HCT116 (cell line): ENCODE data around the gene ZBTB18.

GRCh38 chr1:244050883-244051440 is at the start of gene ZBTB18:
Gene ZBTB18 (plus strand): TSS chr1:244051283.
- RRBS: no CpG with 5 or more reads among the region's 4 CpGs

DNA sequence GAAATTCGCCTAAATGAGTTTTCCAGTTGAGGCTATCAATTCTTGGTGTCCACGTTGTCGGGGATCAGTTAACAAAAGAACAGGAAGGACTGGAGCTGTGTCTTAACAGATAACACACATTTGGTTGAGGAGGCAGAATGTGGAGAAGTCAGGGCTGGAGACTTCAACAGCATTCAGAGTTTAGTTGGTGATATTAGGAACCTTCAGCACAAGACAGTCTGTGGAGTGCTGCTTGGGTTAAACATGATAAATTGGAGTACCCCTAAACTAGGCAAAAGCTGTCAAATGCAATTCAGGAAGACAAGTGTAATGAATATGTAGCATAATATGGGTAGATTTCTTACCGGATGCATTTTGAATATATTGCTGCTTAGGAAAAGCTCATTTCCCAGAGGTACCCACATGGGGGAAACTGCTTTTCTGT is 33.8 kb downstream of the ZBTB18 start:
- RRBS: no CpG with 5 or more reads among the region's 4 CpGs

DNA sequence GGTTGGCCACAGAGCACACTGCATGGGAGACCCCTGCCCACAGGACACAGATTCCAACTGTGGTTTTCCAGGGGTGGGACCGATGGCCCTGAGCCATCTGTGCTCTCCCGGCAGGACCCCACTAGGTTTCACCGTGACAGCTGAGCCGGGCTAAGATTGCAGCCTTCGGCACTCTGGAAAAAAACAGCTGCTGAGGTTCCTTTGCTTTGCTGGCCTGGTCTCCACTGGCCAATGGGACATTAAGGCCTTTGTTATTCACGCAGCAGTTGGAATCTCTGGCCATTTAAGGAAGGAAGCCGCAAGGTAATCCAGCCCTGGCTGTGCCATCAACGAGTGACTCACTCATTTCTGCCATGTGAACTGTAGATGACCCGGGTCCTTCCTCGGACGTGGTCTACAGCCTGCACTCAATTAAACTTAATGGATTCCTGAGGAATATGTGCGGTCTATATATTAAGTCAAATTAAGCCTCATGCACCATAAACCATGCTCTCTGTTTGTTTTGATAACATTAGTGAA is 138.2 kb upstream of the C1orf100 start:
- RRBS: no CpG with 5 or more reads among the region's 12 CpGs

- RRBS: no CpG with 5 or more reads among the region's 8 CpGs
Observed at GRCh38 chr1:244224285-244225122, 127.9 kb upstream of the C1orf100 start.

DNA sequence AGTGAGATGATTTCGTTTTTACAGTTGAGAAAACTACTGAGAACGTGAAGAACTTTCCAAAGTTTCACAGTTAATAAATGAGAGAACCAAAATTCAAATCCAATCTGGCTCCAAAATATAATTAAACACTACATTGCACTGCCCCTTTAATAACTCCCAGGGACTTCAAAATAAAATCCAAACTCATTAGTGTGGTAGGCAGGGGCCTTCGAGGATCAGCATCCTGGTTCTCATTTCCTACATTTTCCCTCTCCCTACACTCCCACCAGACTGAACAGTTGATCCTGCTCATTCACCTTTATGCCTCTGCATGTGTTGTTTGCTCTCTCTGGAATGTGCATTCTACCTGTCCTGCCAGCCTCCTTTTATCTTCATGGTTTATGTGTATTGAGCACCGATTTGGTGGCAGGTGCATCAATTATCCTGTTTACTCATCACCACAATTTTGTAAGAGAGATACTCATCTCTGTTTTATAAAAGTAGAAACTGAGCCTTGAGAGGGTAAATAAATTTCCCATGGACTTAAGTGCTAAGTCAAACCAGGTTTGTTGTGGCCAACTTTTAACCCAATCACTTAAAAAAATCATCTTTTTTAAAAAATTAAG is 25.7 kb upstream of the C1orf100 start:
- RRBS: no CpG with 5 or more reads among the region's 4 CpGs

DNA sequence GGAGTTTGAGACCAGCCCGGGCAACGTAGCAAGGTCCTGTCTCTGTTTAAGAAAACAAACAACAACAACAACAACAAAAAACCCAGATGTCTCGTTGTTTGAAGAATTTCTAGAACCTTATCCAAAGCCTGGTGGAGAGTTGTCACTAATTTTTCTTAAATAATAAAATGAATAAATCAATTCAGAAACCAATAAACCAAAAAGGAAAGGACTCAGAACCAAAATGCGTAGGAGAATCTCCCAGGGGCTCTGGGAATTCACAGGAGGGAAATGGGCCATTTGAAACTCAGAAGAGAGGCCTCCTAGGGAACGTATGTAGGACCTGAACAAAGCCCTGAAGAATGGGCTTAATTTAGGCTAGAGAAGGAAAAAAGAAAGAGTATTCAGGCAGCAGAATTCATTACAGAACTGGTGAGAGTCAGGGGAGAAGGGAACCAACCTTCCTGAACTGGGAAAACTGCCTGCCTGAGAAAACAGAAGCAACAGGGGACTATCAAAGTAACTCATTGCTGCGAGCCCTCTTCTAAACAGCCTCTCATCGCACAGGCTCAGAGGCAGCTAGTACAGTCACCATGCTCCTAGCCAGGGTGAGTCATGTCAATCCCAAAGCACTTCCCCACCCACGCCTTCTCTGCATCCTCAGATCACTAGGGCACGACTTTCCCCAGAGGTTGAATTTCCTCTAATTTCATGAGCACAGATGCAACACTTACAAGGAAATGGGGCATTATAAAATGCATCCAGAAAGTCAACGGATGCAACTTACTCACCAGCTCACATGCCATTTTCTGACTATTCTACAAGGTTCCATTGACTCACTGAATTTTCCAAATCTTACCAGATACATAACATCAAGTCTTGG is 1.1 kb downstream of the C1orf100 start:
- RRBS: no CpG with 5 or more reads among the region's 10 CpGs

DNA sequence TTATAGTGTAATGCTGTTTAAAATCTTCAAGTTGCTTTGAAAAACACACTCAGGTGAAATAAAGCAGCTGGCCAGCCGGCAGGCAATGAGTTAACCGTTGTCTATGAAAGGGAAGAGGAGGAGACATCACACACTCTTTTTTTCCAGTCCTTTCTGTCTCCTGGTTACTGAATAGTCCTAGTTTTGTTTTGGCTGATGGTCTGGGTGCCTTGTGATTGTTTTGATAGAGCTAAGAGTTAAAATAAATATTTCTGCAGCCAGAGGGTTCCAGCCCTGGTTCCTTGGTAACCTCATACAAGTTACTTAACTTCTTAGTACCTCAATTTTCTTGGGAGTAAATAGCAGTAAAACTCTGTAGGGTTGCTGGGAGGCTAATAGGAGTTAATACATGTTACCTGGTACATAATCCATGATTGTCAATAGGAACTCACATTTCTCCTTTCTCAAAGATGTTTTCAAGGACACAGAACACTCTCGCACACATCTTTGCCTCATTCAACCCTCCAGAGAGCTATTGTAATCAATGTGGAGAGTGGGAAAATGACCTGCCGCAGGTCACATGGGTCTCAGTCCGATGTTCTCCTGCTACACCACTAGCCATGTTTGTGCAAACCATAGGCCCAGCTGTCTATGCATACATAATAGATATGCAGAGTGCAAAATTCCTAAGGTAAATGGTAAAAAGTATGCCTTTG is 9.8 kb downstream of the C1orf100 start:
- RRBS: no CpG with 5 or more reads among the region's 5 CpGs

GRCh38 chr1:244853150-244853567 is 11.2 kb downstream of the HNRNPU start:
- RRBS: no CpG with 5 or more reads among the region's 2 CpGs

DNA sequence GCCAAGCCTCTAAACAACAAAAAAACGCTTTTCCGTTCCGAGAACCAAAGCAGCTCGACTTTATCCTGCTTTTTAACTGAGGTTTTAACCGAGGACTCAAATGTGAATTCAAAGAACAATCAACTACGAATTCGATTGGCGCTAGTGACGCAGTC is 1.7 kb downstream of the HNRNPU start:
- RRBS: no CpG with 5 or more reads among the region's 9 CpGs

DNA sequence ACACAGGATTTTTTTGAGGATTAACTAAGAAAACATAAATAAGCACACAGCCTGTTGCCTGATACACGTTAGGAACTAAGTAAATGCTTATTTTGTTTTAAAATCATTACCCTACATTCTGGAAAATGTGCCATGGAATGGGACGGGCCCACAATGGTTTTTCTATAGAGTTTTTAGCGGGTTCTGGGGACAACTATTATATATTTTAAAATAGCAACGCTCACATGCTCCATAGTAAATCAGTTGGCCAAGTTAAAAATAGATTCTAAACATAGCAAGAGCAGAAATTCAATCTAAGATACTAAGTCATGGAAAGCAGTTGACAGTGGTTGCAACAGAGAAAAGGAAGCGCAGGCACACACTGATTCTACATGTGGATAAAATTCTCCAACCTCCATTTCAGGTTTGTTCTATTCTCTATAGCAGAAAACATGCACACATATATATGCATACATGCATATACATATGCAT is 15.7 kb upstream of the EFCAB2 start:
- RRBS: no CpG with 5 or more reads among the region's 5 CpGs

DNA sequence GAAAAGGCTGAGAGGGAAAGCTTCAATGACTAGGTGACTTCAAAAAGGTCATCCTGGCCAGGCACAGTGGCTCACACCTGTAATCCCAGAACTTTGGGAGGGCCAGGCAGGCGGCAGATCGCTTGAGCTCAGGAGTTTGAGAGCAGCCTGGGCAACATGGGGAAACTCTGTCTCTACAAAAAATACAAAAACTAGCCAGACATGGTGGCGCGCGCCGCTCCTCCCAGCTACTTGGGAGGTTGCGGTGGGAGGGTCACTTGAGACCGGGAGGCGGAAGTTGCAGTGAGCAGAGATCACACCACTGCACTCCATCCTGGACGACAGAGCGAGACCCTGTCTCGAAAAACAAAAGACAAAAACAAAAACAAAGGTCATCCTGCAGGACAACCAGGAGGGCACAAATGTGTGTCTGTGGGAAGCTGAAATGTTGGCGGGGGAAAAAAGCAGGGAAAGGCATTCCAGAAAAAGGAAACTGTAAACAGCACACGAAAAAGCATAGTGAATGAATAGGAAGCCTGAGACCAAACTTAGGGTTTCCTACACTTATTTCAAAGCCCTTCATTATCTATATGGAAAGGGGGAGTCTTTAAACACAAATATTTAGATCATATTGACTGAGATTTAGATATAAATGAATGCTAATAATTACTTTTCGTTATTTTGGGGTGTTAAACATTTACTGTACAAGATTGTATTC is 988 bp upstream of the EFCAB2 start:
- RRBS: no CpG with 5 or more reads among the region's 15 CpGs

DNA sequence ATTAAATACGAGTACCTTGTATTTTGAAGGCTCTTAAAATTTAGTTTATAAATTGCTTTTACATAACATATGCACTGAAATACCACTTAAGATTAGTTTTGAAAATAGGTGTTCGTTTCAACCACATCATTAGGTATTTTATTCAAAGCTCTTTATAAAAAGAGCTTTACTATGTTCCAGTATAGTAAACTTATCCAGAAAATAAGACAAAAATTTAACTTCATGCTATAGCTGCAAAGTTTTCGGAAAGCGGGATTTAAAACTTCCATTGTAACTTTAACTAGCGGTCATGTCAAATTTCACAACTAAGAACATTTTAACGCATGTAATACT is 279 bp upstream of the EFCAB2 start:
- RRBS: no CpG with 5 or more reads among the region's 6 CpGs

GRCh38 chr1:244970681-244971225 is 1.3 kb downstream of the EFCAB2 start:
- RRBS: no CpG with 5 or more reads among the region's 49 CpGs

- RRBS: no CpG with 5 or more reads among the region's 12 CpGs
Observed at GRCh38 chr1:245088765-245089871, 65.7 kb upstream of the KIF26B start.

GRCh38 chr1:245166484-245166961 is 11.7 kb downstream of the KIF26B start:
- RRBS: 92% methylated on average over 4 of the region's 12 CpGs

GRCh38 chr1:245687706-245688437 is 533.1 kb downstream of the KIF26B start:
- RRBS: 89% methylated on average over 15 of the region's 54 CpGs

GRCh38 chr1:245702377-245702818 is 547.6 kb downstream of the KIF26B start:
- RRBS: no CpG with 5 or more reads among the region's 17 CpGs

GRCh38 chr1:245857706-245858879 is 649.0 kb downstream of the SMYD3 start:
- RRBS: no CpG with 5 or more reads among the region's 20 CpGs

- RRBS: no CpG with 5 or more reads among the region's 7 CpGs
Observed at GRCh38 chr1:245980584-245981398, 526.3 kb downstream of the SMYD3 start.

DNA sequence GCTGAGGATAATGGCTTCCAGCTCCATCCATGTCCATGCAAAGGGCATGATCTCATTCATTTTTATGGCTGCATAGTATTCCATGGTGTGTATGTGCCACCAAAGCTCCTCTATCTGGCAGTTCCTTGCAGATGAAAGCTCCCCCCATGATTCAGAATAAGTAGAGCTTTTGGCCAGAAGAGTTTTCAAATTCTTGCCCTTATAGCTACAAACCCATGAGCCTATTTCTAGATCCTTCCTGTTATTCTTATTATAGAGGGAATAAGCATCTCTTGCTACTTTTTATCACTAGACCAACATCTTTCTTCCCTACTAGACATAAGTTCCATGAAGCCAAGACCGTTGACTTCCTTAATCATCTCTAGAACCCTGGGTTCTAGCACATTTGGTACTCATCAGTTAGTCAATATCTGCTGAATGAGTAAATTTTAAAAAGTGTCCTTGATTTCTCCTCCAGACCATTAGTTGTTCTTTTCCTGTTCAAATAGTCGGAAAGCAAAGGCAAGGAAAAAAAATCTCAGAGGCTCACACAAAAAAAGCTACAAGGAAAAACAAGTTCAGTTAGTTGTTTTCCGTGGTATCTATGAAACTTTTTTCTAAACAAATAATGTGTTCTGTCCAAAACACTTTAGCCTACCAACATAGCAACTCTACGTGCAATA is 419.9 kb downstream of the SMYD3 start:
- RRBS: no CpG with 5 or more reads among the region's 4 CpGs